ENCODE results near the genes ANGPTL7 and FBXO2.

- PRO-cap: no peak
These were observed at the start of gene ANGPTL7 for GRCh38 chr1:11188954-11189519. Gene ANGPTL7 (plus strand): TSS chr1:11189355.

- PRO-cap: unidirectional peak, minus-strand start at chr1:11339941
These were observed 66.8 kb downstream of the UBIAD1 start for GRCh38 chr1:11339678-11340350.

- PRO-cap: no peak
These were observed 83.0 kb upstream of the DISP3 start for GRCh38 chr1:11396091-11396314.

DNA sequence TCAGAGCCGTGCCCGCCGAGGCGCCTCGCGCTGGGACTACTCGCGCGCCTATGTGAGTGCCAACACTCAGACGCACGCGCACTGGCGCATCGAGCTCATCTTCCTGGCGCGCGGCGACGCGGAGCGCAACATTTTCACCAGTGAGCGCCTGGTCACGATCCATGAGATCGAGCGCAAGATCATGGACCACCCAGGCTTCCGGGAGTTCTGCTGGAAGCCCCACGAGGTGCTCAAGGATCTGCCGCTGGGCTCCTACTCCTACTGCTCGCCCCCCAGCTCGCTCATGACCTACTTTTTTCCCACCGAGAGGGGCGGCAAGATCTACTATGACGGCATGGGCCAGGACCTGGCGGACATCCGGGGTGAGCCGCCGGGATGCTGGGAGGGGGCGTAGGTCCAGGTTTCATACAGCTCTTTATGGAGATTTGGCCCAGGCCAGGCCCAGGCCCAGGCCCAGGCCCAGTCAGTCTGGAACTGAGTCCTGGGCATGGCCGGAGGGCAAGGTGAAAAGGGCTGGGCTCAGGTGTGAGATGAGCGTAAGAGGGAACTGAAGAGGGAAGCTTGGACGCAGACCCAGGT is 22.9 kb downstream of the DISP3 start:
- PRO-cap: no peak

DNA sequence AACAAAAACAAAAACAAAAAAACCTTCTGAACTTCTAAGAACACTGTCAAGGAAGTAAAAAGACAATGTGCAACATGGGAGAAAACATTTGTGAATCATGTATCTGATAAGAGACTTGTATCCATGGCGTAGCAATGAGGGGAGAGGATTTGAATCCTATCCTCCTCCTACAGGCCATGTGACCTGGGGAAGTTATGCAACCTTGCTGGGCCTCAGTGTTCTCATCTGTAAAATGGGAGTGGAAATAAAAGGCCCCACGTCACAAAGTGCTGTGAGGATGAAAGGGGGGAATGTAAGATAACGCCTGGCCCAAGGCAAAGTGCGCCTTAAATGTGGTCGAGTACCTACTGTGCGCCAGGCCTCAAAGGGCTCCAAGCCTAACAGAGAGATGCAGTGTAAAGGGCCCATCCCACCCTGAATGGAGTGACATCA is 83.7 kb downstream of the DISP3 start:
- PRO-cap: unidirectional peak, plus-strand start at position 280 of the sequence

- PRO-cap: no peak
These were observed 44.8 kb downstream of the FBXO2 start for GRCh38 chr1:11609433-11609728.

DNA sequence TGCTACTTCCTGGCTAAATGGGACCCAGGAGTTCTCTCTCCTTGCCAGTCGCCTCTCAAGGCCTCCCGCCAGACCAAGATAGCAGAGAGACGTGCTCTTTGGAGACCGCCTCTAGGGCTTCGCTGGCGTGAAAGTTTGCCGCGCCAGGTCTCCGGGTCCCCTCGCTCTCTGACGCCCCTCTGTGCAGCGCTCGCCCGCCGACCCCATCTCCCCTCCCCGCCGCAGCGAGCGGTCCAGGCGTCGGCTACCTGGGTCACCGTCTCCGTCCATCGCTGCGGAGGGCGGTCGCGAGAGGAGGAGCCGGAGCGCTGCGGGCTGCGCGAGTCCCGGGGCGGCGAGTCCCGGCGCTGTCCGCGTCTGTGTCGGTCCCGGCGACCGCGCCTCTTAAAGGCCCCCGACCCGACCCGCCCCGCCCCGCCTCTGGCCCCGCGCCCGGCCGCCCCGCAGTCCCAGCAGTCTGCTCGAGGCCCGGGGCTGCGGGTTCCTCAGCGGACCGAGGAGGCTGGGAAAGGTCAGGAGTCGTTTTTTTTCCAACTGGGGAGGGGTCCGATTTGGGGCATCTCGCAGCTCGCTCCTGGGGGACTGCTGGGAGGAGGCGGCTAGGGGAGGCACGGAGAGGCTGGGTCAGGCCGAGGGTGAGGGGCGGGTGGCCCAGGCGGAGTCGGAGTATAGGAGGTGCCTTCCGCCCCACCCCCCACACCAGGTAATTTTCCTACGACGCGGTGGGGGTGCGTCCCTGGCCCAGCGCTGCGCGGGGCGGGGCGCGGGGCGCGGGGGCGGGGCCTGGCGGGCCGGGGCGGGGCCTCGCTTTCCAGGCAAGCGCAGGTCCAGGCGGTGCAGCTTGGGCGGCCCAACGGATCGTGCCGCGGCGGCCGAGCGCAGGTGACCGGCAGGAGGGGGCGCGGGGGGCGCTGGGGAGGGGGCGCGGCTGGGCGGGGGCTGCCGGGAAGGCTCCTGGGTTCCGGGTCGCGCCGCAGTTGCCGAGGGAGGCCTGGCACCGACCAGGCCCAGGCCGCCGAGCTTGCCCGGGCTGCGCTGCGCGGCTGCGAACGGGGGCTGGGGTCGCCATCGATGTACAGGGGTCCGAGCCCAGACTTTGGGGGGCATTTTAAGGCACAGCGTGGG is at the start of gene FBXO2:
Gene FBXO2 (minus strand): TSS at position 359 of the 1,125 bp plus-strand sequence.
- PRO-cap: bidirectional peak, plus-strand start at position 455 of the sequence, minus-strand start at position 361 of the sequence; bidirectional peak, plus-strand start at position 976 of the sequence, minus-strand start at position 628 of the sequence

DNA sequence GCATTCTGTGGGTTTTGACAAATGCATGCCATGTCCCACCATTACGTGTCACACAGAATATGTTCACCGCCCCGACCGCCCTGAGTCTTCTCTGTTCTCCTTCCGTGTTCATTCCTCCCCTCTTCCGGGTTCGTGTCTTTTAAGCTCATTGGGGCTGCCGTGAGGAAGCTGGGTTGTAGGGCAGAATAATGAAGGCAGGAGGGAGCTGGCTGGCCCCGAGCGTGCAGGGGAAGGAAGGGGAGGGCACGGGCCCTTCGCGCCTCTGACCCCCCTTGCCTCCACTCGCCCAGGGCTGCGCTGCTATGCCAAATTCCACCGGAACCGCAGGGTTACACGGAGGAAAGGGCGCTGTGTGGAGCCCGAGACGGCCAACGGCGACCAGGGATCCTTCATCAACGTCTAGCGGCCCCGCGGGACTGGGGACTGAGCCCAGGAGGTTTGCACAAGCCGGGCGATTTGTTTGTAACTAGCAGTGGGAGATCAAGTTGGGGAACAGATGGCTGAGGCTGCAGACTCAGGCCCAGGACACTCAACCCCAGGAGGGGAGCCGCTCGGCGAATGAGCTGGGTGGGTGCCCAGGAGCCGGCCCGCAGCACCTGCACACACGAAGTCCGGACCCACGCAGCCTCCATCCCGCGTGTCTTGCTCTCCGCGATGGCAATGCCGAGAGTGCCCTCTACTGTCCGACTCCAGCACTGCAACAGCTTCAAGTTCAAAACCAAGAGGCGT is 16.5 kb upstream of the AGTRAP start:
- PRO-cap: bidirectional peak, plus-strand start at position 463 of the sequence, minus-strand start at position 418 of the sequence

- PRO-cap: no peak
These were observed 17.1 kb downstream of the MTHFR start for GRCh38 chr1:11788487-11789333.

DNA sequence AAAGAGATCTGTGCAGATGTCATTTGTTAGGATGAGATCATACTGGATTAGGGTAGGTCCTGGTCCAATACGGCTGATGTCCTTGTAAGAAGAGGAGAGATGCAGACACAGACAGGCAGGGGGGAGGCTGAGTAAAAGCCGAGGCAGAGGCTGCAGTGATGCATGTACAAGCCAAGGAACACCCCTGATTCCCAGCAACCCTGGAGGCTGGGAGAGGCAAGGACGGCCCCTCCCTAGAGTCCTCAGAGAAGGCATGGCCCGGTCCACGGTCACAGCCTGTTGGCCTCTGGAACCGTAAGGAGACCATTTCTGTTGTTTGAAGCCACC is 15.9 kb upstream of the NPPB start:
- PRO-cap: no peak

GRCh38 chr1:11880784-11881592 is 22.2 kb upstream of the NPPB start:
- PRO-cap: no peak

DNA sequence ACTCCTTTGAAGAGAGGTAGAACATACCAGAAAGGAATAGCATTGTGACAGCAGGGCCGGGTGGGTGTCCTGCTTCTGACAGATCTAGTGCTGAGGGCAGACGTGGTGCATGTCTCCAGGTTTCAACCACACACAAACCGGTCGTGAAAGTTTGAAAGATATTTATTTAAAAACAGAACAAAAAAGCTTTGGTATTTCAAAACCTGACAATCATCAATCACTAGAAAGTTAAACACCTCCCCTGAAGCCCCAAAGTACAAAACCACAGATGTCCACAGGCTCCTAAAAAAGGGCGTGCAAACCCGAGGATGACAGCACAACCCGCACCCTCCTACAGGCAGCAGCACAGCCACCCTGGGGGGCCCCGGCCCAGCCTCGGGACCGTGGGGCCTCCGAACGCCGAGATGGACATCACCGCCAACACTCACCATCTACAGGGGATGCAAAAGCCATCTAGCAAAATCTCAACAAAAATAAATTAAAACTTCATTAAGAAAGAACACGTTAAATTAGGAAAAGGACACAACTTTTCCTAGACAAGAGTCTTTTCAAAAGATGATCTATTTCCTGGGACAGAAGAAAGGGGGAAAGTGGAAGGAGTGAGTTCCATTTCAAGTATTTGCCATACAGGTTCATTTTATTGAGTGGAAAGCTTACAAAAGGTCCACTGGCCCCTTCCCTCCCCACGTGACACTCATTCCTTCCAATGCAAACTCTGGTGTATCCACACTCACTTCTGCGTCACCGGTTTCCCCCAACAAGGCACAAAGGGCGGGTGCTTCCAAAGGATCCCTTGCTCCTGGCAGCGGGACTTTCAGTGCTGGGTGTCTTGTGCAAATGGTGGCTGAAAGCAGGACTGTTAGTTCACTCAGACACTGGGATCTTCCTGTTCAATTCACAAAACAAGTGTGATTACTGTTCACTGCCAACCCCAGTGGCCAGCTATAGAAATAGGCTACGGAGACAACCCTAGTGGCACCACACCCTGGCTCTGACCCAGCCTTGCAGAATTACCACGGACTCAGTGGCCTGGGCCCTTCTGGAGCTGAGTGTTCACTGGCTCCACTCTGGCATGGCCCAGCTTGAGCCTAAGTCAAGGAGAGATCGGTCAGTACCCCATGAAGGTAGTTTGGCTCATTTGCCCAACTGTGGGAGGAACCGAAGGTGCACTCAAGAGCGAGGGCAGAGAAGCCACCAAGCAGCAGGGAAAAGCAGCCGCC is 6.4 kb downstream of the KIAA2013 start:
- PRO-cap: no peak

DNA sequence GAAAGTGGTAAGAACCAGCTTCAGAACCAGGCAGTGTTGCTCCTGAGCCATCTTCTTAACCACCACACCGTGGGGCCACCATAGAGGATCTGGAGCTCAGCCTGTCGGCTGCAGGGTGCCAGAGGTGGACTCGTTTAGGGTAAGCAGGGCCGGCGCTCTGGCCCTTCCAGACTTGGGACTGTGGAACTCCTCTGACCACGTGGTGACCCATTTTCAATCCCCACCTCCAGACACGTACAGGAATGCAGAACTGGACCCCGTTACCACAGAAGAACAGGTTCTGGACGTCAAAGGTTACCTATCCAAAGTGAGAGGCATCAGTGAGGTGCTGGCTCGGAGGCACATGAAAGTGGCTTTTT is 12.1 kb downstream of the MFN2 start:
- PRO-cap: no peak

- PRO-cap: no peak
These were observed 18.5 kb downstream of the MFN2 start for GRCh38 chr1:11998638-11999267.

DNA sequence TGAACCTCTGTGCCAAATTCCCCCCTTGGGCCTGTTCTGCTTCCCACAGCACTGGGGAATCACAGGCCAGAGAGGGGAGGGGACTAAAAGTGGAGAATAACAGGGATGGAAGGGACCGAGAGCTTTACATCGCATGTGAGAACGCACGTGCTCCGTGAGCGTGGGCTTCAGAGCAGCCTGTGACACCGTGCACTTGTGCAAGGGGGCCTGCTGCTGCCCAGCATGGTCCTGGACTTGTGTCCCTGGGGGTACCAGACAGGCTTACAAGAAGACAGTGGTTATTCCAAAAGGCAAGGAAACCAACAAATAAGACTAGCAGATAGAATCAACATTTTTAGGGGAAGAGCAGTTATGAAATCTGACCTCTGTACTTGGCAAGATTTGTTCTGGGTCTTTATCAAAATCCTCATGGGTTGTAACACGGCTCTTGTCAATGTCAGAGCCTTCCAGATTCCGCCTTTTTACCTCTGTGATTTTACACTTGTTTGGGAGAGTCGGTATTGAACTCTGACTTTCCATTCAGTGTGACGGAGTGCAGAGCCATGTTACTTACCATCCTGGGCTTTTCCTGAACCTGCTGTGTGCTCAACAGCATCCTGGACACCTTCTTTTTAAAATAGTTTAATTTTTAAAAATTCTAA is 36.1 kb upstream of the TNFRSF1B start:
- PRO-cap: no peak

DNA sequence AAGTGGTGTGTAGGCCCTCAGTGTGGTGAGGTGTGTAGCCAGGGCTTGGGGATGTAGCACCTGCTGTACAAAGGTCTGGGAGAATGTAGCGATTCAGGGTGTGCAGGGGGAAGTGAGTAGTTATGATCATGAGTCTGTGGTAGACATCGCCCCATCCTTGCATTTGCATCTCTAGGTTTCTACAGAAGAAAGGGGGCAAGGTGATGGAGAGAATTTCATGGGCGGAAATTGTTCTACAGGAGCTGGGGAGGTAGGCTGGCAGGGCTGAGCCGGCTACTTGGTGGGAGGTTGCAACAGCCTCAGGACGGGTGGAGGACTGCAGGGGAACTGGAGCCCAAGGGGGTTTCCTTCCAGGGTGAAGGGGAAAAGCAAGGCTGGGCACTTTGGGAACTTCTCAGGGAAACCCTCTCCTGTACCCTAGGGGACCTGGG is 14.7 kb upstream of the TNFRSF1B start:
- PRO-cap: no peak

DNA sequence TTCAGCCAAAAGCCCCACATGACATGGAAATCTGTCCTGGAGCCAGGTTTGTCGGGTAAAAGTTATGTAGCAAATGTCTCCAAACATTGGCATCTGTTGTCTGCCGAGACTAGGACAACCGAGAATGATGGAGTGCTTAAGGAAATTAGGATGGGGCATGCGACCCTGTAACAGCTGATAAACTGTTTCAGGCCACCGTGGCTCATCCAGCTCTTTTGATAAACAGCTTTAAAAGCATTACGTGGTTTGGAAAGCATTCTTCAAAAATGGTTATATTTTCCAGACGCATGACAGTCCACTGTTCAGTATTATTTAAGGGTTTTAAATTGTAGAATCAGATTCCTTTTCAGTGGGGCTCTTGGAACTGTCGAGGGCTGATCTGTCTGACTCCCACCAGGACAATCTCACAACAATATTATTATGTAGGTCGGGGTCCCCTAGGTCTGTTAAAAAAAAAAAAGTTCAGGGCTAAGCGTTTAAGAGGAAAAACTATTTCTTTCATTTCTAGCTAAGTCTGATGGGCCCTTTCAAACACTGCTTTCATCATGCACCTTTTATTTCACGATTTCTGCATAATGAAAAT is 143.9 kb downstream of the DHRS3 start:
- PRO-cap: no peak

GRCh38 chr1:12480794-12481320 is 137.2 kb downstream of the DHRS3 start:
- PRO-cap: no peak

DNA sequence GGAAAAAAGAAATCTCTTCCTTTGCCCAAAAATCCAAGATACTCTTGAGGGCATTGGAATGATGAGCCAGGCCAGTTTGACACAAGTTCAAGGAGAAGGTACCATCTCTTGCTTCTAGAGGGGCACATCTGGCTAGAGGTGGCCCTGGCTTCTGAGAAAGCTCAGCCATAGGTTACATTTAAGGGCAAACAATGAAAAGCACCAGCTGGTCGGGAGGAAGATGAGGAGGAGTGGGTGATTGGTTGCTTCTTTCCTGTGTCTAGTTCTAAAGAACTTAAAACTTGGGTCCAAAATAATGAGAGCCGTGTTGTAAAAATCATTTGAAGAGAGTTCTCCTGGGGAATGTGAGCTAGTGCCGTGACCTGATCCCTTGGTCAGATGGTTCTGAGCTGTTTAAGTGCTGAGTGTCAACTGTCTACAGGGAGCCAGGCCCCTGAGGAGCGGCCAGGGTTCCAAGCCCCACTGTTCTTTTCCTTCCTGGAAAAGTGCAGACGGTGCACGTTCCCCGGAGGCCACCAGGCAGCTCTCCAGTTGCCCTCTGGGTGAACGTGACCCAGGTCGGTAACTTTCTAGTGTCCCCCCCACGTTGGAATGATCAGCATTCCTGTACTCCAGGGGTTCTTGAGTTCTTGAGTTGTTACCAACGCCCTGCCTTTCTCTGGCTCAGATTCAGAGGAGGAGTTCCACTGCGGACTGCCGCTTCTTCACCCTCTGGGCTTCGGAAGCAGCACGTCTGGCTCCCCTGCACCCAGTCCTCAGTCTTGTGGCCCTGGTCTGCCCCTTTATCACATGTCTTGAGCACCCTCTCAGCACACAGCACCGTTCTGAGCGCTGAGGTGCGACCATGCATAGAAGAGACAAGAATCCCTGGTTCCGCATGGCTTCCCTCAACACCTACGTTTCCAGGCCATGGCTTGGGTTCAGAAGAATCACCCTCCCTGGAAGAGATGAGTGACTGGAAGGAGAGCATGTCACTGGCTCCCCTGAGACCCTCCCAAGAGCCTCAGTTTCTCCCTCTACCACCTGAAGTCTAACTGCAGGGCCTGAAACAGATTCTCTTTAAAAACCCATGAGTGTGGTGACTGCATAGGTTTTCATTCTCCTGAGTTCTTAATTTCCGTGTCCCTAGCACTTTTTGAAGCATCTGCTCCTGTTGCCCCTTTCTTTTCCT is 131.6 kb downstream of the DHRS3 start:
- PRO-cap: no peak

GRCh38 chr1:12525545-12525889 is 92.5 kb downstream of the DHRS3 start:
- PRO-cap: no peak

Measured in H9 (cell line).